Amniotic epithelial cell (primary cell): ENCODE measurements around a stretch of chr19.

GRCh38 chr19:37218536-37219309 lies 709 bp downstream of the ZNF383 start:
- RRBS = no CpG with 5 or more reads among the region's 11 CpGs

DNA sequence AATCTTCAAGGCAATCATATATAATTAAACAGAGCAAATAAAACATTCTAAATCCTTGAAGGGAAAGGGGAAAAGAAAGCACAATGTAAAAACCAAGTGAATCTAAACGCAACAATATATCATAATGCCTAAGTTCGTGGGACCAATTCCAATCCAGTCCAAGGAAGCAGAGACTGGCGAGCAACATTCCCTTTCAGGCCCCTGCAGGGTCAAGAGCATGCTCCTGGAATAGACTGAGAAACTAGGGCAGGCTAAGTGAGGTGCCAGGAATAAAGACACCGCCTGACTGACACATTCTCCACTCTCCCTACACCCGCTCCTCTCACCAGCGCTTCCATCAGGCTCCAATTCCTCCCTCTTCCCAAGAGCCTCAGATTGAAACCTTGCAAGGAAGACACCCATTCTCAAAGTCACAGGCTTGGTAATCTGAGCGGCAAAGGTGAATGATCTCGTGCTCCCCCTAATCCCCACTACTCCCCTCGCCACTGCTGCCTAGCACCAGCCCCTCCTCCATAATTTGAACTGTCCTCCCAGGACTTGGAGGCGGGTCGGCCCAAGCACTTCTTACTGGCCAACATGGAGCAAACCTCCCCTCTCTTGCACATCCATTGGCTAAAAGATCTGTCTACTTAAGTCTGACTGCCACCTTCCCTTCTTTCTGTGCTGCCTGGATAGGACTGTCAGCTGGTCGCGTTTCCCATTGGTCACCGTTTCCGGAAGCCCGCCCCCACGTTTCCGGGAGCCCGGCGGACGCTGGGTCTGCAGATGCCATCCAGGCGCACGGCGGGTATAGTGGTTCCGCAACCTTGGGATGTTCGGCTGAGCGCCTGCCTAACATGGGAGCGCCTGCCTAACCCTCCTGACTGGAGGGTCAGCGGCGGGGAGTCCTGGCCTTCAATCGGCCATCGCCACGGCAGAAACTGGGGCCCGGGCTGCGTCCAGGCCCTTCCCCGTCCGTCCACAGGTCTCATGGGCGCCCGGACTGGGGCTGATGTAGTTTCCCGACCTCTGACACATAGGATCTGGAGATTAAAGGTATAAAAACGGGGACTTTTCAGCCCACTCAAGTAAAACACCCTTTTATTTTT lies 33.5 kb downstream of the ZNF383 start:
- RRBS = 5% methylated on average over 6 of the region's 41 CpGs

DNA sequence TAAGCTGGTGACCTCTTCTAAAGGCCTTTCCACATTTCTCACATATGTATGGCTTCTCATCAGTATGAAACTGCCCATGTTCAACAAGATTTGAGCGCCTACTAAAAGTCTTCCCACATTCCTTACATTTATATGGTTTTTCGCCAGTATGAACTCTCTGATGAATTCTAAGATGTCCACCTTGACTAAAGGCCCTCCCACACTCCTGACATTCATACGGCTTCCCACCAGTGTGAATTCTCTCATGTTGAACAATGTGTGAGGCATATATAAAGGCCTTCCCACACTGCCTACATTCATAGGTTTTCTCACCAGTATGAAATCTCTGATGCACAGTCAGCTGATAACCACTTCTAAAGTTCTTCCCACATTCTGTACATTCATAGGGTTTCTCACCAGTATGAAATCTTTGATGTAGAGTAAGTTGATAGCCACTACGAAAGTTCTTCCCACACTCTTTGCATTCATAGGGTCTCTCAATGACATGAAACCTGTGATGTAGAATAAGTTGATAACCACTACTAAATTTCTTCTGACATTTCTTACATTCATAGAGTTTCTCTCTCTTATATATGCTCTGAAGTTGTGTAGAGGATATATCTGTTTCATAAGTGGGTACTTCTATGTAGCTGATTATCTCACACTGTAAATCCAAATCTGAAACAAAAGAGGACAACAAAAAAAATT lies 20.1 kb upstream of the ZNF607 start:
- RRBS = no CpG with 5 or more reads among the region's 4 CpGs

DNA sequence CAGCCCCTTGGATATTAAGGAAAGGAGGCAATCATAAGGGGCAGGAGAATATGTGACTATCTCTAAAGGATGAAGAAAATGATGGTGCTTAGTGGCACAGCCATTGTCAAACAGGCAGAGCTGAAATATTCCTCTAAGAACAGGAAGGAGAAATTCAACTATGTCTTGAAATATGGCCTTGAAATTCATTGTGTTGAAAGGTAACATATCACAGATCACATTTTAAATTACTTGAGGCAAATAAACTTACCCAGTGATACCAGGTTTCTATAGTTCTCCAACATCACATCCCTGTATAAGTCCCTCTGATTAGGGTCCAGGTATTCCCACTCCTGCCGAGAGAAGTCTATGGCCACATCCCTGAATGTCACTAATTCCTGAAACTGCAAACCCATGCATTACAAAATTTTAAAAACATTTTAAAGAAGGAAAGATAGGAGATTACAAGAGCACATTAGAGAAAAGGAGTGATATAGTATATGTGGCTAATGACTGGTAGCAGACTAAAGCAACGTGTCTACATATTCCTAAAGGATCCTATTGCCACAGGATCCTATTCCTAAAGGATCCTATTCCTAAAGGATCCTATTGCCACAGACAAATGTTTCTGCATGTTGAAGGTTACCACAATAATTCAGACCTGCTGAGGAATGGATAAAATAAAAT lies 7.9 kb downstream of the ZNF573 start:
- RRBS = no CpG with 5 or more reads among the region's 2 CpGs

- RRBS = no CpG with 5 or more reads among the region's 3 CpGs
These were observed 7.9 kb downstream of the SIPA1L3 start for GRCh38 chr19:37914812-37915420.

GRCh38 chr19:37977994-37978532 lies 71.1 kb downstream of the SIPA1L3 start:
- RRBS = no CpG with 5 or more reads among the region's 7 CpGs

DNA sequence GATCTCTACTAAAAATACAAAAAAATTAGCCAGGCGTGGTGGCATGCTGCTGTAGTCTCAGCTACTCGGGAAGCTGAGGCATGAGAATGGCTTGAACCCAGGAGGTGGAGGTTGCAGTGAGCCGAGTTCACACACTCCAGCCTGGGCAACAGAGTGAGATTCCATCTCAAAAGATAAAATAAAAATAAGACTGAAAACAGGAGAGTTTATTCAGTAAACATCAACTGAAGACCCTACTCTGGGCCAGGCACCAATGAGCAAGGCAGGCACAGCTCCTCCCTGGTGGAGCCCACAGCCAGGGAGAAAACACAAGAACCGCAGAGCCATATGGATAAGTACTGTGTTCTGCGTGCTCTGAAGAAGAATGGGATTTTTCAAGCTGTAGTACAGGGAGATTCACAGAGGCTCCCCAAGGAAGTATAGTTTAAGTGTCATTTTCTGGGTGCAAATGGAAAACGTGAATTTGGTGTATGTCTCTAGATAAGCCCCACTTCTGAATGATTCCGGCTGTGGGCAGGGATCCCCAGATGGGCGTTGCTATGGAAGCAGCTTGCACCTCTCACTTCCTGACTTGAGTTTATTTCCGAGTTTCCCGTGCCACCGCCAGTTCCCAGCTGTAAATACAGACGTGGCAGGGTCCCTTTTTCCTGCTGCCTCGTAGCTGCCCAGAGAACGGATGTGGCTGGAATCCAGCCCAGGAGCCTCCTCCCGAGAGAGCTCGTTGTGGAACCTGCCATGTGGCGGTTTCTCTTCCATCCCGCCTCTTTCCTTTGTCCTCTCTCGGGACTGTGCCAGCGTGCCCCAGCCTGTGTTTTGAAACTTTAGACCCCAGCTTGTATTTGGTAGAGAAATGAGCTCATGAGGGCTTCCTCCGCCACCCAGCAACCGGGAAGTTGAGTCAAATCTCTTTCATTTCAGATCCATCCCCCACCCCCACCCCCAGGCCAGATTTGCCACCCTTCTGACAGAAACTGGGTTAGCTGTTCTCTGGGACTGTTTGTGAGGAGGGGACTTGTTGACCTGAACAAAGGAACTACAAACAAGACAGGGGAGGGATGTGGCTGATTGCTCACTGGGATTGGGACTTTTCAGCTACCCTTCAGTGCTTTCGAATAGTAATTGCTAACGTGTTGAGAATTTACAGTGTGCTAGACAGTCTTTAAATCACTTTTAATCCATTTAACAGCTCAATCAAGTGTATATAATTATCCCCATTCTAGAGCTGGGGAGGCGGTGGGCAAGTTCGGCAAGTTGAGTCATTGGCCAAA lies 96.4 kb downstream of the SIPA1L3 start:
- RRBS = no CpG with 5 or more reads among the region's 26 CpGs

GRCh38 chr19:38034131-38034855 lies 127.3 kb downstream of the SIPA1L3 start:
- RRBS = no CpG with 5 or more reads among the region's 10 CpGs

DNA sequence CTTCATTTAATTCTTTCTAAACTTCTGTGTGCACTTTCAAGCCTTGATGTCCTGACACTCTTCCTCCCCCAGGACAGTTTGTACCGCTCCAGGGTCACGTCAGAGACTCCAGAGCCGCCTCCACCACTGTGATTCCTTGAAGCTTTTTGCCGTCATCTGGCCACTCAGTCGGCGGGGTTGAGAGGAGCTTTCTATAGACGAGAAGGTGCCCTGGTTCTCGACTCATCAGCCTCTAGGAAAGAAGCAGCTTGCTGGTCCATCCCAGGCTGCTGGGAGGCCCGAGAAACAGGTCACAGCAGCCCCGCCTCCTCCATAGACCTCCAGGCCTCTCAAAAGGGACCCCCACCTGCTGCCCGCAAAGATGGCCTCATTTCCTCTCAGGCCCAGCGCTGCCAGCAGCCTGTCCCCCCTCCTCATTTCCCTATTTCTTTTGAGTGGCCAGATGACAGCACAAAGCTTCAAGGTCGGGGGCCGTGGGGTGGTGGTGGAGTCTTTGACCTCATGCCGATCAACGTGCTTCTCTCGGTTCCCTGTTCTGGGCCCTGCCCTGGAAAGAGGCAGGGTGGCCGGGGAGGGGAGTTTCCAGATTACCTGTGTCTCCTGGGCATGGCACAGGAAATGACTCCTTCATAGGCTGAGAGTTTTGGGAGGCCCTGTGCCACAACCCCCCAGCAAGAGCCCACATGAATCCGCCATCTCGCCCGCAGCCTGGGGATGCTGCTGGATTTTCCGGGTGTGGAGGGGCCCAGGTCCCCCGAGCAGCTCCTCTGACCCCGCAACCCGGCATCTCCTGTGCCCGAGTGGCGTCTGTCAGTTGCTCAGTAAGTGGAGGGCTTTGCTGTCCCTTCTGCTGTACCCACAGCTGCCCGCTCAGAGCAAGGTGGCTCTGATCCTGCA lies 139.2 kb downstream of the SIPA1L3 start:
- RRBS = 91% methylated on average over 4 of the region's 28 CpGs

DNA sequence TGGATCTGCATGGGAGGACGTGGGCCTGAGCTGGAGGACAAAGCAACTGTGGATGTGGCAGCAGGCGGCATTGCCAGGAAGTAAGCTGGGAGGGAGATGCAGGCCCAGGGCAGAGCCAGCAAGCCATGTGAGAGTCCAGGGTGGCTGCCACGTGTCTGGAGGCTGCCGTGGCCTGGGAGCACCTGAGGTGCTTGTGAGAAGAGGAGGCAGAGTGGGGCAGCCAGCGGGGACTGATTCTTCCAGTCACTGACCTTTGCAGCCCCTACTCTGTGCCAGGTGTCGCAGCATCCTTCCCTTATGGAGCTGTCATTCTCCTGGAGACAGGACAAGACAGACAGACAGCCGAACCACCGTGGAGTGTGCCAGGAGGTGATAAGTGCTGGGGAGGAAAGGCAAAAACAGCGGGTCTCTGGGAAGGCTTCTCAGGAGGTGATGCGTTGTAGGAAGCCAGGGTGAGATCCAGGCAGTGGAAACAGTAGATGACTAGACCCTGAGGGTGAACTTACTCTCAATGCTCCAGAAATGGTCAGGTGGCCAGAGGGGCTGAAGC lies 51.8 kb downstream of the DPF1 start:
- RRBS = no CpG with 5 or more reads among the region's 10 CpGs

DNA sequence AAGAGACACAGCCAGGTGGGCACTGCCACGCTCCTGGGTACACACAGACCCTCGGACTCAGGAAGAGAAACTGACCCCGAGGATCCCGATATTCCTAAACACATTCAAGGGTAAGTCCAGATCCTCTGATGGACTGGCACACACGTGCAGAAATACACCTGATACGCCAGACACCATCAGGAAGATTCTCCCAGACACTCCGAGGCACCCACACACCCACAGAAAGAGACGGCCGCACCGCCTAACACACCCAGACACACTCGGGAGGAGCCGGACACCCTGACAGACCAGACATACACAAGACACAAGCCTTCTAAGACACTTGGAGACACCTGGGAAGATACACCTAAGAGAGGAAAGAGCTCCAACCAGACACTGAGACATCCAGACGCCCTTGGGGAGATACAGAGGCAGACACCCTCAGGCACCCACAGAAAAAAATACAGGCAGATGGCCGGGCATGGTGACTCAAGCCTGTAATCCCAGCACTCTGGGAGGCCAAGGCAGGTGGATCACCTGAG lies 3.2 kb downstream of the DPF1 start:
- RRBS = no CpG with 5 or more reads among the region's 14 CpGs

DNA sequence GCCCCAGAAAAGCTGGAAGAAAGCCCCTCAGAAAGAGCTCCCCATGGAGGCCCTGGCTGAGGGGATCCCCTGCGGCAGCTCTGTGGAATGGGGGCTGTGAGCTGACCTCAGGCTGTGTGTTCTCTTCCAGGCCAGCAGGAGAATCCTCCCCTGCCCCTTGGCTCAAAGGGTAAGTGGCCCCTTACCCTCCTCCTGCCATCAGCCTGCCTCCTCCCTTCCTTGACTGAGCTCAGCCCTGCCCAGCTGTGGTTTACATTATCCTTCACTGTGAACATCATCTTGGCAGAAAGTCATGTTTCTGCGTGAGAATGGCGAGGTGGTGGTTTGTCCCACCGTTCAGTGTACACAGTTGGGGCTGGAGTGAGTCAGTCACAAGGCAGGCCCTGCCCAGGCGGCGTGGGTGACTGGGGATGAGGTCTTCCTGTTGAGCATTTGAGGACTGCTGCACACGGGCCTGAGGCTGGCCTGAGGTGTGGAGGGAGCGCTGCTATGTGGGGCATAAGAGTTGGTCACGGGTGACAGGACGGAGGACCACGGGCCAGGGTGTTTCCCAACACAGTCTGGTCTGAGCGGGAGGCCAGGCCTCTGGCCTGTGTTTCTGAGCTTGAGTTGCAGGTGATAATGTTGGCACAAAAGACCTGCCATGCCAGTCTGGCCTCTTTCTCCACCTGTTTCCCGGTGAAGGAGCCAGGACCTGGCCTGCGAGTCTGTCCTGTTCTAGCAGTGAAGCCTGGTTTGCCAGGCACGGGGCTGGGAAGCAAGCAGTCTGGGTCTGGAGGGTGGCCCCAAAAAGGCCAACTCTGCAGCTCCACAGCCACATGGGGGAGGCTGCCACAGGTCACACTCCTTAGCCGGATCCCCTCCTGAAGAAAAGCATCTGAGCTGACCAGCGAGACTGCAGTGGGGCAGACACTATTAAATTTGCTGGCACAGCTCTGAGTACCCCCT lies 13.4 kb upstream of the C19orf33 start:
- RRBS = no CpG with 5 or more reads among the region's 17 CpGs

- RRBS = no CpG with 5 or more reads among the region's 11 CpGs
These were observed 16.7 kb downstream of the CATSPERG start for GRCh38 chr19:38352216-38352851.

GRCh38 chr19:38375653-38376682 lies 1.6 kb downstream of the PSMD8 start:
- RRBS = no CpG with 5 or more reads among the region's 11 CpGs

- RRBS = 4% methylated on average over 3 of the region's 35 CpGs
These were observed 960 bp downstream of the SPRED3 start for GRCh38 chr19:38389031-38390282.

DNA sequence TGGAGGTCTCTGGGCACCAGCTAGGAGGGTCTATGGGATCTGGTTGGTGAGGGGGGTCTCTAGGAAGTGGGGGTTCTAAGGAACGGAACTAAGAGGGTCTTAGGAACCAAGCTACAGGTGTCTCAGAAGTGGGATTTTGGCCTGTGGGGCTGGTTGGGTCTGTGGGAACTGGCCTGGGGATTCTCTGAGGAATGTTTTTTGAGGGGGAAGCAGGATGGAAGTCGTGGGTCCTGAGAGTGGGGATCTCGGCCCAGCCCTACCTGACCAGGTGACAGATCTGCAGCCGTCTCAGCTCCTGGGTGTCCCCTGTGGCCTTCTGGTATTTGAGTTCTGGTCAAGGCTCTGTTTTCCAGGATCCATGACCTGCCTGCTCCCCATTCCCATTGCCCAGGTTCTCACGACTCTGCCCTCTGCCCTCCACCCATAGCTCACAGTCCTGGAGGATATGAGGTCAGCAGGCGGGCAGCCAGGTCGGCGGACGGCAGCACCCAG lies 5.3 kb downstream of the RASGRP4 start:
- RRBS = no CpG with 5 or more reads among the region's 9 CpGs

DNA sequence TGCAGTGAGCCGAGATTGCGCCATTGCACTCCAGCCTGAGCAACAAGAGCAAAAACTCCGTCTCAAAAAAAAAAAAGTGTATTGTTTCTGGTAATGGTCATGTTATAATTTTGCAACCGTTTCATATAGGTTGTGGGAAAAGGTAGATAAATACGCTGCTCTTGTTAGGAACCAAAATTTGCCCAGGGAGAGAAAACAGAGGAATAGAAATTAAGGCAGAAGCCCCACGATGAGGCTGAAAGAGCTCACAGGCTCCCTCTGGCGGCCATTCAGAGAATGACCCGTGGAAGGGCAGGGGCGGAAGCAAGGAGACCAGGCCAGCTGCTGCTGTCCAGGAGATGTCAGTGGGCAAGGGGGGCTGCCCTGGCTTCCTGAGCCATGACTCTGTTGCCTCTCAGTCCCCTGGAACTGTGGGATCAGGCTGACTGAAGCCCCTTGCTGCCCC lies 12.9 kb upstream of the ACTN4 start:
- RRBS = no CpG with 5 or more reads among the region's 9 CpGs

DNA sequence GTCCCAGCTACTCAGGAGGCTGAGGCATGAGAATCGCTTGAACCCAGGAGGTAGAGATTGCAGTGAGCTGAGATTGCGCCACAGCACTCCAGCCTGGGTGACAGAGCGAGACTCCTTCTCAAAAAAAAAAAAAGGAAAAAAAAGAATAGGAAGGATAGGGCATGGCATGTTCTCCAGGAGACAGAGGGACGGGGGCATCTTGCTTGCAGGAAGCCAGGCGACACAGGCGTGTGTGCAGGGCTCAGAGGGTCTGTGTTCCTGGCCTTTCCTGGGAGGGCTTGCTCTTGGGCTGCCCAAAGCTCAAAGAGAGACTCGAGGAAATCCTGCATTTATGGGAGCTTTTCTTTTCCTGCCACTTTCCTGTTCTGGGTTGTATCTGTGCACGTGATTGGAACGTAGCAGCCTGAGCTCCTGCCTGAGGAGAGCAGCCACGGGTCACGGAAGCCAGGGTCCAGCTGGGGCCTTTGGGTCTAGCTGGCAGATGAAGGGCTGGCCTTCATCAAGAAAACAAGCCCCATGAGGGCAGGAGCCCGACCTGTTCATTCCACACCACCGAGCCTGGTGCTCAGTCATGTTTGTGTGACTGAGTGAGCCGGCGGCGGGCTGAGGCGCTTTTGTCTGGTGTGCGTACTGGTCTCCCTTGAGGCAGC lies 44.5 kb downstream of the CAPN12 start:
- RRBS = no CpG with 5 or more reads among the region's 18 CpGs

DNA sequence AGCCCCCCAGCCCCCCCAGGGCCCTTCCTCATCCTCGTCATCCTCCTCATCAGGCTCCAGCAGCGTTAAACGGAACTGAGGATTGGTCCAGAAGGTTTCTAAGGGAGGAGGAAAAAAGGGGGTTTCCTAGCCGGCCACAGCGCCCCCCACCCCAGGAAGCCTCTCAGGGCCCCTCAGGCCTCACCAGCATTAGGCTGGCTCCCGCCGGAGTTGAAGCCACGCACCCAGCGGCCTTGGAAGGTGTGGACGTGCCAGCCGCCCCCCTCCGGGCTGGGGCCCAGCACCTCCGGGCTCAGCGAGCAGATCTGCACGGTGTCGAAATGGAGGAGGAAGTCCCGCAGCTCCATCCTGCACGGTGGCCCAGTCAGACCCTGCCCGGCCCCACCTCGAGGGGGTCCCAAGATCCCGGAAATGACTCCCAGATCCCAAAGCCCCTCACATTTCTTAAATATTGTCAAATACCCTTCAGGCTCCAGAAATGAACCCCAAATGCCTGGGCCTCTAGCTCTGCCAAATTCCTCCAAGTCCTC lies 6.9 kb downstream of the CAPN12 start:
- RRBS = 14% methylated on average over 15 of the region's 21 CpGs

DNA sequence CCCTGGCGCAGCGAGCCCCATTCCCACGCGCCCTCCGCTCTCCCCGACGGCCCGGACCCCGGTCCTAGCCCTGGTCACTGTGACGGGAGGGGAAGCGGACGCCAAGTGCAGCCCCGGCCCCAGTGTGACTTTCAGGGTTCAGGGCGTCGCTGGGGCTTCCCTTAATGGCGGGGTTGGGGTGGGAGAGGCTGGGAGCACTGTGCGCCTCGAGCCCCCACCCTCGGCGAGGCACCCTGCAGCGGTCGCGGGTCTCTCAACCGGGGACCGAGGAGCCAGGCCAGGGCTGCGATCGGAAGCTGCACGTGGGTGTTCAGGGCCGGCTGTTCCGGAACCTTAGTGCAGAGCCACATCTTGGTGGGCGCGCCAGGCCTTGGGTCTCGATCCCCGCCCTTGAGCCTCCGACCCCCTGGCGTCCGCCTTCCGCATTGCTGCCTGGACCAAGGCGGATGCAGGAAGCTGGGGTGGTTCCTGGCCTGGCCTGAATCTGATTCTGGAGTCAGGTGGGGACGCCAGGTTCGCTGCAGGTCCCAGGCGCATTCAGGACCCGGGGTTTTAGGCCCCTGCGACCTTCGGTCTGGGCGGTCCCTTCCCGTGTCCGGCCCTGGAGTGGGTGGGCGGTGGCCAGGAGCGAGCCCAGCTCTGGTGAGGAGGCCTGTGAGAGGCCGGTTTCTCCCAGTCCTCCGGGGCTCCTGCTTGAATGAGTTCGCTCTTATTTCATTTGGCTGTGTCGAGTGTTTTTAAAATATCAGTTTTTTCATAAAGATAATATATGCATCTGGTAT lies 3.6 kb downstream of the LGALS7B start:
- RRBS = 16% methylated on average over 15 of the region's 54 CpGs